Left colon (tissue), 1 donor: ENCODE data around the genes DTX3 and MARCHF9.

- PRO-cap: no peak
Measured at GRCh38 chr12:57259209-57260092, 8.5 kb upstream of the STAC3 start.

DNA sequence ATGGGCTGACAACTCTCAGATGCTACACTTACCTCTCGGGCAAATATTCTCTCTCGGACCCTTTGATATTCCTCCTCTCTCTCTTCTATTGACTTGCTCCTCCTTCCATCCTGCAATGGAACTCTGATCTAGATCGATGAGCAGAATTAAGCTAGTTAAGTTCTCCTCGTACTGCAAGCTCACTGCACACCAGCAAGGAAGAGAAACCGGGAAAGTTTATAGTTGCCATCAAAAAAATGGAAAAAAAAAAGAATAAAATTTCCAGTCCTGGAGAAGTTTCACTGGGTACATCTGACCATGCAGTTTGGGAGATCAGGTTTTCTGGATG is 41.5 kb upstream of the STAC3 start:
- PRO-cap: no peak

- PRO-cap: no peak
Measured at GRCh38 chr12:57295240-57295906, 44.4 kb upstream of the STAC3 start.

DNA sequence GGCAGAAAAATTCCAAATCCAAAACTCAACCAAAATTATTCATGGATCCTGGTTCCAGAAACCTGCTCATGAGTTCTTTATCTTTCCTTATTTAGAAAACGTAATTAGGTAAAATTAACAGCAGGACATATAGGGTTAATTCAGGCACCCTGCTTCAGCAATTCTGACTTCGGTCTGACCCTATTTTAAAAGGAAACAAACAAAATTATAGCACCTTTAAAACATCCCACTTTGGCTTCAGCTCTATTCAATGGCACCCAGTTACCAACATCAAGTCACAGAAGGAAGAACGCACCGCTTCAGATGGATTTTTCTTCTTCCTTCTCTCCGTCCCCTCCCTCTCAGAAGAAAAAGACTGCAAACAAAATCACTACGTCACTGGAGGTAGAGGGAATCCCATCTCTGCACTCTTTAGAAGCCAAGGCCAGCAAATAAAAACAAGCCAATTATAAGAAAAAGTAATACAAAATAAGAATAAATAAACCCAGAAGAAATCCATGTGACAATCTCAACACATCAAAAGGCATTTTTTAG is 89.7 kb downstream of the R3HDM2 start:
- PRO-cap: no peak

- PRO-cap: no peak
Measured at GRCh38 chr12:57357520-57358033, 73.3 kb downstream of the R3HDM2 start.

DNA sequence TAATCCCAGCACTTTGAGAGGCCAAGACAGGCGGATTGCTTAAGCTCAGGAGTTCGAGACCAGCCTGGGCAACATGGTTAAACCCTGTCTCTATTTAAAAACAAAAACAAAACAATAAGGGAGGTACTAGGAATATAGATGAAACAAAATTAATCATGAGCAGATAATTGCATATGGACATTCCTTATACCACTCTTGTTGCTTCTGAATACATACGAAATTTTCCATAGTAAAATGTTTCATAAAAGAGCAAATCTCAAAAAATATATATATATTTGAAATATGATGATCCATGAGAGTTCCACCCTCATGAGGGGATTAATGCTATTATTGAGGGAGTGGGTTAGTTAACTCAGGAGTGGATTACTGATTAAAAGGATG is 22.4 kb downstream of the R3HDM2 start:
- PRO-cap: no peak

DNA sequence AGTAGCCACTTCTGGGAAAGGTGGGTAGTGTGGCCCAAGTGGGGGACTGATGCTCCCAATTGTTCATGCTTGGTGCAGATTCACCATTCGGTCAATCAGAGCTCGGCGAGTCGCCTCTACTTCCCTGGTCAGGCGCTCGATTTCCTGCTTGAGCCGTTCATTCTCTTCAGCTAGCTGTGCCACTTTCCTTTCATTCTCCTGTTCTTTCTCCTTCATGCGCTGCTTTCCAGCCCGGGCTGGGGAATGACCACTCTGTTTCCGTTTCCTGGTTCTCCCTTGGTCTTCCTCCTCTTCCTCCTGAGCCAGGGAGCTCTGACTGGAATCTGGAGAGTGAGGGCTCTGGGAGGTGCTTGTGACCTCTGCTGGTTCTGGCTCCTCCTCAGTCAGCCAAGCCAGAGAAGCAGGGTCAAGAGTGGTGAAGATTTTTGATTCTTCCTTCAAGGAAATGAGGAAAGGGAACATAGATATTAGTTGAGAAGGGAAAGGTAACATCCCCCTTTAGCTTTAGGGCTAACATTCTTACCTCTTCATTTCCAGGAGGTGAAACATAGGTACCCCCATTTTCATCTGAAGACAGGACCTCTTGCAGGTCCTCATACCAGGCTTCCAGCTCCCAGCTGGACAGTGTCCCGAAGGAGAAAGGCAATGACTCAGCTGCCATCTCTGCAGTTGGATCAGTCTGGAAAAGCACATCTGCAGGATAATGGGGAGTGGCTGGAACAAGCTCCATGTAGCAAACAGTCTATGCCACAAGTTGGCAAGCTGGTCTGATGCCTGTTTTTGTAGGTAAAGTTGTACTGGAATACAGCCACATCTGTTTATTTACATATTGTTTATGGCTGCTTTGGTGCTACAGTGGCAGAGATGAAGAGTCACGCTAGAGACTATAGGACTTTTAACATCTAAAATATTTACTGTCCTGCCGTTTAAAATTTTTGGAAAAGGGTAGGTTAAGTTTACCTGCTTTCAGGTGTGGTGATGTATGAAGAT is 3.3 kb downstream of the DDIT3 start:
- PRO-cap: no peak

DNA sequence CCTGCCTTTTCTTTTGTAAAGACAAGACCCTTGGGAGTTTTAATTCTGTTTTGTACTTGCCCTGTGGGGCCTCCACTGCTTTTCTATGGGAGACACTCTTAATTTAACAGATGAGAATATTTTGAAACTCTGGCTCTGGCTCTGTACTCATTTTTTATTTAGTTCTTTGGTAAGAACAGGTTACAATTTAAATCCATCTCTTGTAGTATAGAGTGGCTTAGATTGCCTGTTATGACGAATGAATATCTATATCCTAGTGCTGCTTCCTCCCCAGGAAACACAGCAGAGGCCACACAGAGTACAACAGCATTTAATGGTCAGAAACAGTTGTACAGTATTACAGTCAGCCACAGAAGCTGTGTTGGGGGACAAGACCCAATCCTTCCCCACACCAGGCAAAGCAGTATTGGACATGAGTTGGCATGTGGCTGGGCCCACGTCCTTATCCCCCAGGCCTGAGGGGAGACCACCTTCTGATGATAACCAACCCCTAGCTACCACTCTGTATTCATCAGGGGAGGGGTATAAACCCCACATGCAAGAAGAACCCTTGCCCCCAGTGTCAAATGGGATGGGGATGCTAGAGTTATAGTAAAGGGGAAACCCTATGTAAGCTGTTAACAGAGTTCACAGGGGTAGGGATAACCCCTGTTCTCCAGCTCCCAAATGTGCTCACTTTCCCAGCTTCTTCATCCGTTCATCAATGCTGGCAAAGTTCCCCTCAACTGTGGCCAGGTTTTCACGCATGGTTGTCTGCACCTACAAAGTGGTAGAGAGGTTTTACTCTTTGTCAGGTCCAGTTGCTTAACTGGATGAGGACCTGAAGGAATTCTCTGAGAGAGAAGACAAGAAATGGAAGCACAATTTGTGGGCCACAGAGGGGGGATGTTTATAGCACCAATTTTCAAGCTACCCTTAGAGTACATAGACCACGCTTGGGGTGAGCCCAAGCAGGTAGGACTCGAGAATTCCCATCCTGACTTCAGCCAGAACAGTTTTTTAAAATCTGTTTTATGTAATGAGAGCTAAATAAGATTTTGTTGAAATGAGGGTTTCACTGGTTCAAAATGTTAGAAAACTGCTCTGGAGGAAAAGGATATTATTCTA is 7.7 kb downstream of the MBD6 start:
- PRO-cap: unidirectional peak, plus-strand start at position 626 of the sequence

- PRO-cap: no peak
Measured at GRCh38 chr12:57575916-57576452, 15.0 kb upstream of the PIP4K2C start.

GRCh38 chr12:57604310-57604964 is at the start of gene DTX3:
Gene DTX3 (plus strand): TSS chr12:57604824.
- PRO-cap: no peak

DNA sequence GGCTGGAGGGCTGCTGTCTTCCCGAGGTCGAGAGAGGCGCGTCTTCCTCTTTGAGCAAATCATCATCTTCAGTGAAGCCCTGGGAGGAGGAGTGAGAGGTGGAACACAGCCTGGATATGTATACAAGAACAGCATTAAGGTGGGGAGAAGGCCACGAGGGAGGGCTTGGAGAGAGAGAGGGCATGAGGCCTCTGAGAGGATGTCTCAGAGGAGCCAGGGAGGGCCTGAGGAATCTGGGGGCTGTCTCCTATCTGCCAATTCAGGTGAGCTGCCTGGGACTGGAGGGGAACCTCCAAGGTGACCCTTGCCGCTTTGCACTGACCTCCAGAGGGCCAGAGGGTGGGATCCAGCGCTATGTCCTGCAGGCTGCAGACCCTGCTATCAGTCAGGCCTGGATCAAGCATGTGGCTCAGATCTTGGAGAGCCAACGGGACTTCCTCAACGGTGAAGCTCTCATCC is 4.4 kb downstream of the ARHGEF25 start:
- PRO-cap: no peak

DNA sequence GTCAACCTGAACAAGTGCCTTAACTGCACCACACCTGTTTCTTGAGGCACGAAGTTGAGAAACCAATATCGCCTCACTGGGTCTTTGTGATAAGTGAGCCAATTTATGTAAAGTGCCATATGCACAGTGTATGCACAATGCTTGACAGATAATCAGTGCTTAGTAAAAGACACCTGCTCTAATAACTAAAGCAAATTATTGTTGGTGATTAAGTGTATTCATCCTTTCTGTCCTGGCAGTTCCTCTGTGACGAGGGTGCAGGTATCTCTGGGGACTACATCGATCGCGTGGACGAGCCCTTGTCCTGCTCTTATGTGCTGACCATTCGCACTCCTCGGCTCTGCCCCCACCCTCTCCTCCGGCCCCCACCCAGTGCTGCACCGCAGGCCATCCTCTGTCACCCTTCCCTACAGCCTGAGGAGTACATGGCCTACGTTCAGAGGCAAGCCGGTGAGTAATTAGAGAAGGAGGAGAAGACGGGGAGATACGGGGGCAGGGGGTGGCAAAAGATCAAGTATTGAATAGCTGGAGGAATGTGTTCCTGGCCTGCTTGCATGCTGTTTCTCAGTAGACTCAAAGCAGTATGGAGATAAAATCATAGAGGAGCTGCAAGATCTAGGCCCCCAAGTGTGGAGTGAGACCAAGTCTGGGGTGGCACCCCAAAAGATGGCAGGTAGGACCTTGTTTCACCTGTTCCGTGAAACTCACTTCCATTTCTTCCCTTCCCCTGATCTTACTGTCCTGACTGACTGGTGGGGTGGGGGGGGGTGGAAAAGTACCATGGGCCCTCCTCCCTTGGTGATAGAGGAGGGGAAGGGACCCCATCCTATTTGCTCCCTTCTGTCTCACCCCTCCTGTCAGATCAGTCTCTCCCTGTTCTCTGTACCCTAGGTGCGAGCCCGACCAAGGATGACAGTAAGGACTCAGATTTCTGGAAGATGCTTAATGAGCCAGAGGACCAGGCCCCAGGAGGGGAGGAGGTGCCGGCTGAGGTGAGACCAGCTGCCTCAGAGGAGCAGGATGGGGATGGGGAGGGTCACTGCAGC is 21.9 kb downstream of the OS9 start:
- PRO-cap: no peak

GRCh38 chr12:57735700-57736918 is 2.4 kb downstream of the AGAP2 start:
- PRO-cap: no peak

DNA sequence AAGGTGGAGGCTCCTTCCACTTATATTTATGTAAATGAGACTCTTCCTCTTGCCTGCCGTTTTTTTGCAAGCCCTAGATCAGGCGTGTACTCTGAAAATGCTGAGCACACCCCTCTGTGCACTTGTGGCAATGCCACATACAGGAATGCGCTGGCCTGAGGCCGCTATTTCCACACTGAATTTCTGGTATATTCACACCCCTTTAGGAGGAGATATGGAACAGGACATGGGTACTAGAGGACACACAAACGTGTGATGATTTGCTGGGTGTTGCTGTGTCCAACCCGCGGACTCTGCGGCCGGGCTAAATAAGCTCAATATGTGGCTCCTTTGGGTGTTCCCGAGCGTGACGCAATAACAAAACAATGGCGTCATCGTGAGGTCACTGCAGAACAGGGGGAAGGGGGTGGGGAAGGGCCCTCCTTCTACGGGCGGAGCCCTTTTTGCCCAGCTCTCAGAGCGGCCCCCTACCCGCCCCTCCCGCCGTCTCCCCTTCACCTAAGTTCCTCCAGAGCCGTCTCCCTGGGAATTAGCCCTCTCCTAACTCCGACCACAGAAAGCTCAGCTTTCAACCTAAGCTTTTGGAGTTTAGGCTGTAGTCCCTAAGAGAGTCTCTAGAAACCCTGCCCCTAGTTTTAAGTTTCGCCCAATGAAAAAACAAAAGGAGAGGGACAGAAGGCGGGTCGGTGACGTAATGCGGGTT is 438 bp upstream of the TSPAN31 start:
- PRO-cap: bidirectional peak, plus-strand start at position 401 of the sequence, minus-strand start at position 295 of the sequence; bidirectional peak, plus-strand start outside the sequence, minus-strand start at position 551 of the sequence

GRCh38 chr12:57745952-57746928 is 1.4 kb downstream of the TSPAN31 start:
- PRO-cap: no peak

DNA sequence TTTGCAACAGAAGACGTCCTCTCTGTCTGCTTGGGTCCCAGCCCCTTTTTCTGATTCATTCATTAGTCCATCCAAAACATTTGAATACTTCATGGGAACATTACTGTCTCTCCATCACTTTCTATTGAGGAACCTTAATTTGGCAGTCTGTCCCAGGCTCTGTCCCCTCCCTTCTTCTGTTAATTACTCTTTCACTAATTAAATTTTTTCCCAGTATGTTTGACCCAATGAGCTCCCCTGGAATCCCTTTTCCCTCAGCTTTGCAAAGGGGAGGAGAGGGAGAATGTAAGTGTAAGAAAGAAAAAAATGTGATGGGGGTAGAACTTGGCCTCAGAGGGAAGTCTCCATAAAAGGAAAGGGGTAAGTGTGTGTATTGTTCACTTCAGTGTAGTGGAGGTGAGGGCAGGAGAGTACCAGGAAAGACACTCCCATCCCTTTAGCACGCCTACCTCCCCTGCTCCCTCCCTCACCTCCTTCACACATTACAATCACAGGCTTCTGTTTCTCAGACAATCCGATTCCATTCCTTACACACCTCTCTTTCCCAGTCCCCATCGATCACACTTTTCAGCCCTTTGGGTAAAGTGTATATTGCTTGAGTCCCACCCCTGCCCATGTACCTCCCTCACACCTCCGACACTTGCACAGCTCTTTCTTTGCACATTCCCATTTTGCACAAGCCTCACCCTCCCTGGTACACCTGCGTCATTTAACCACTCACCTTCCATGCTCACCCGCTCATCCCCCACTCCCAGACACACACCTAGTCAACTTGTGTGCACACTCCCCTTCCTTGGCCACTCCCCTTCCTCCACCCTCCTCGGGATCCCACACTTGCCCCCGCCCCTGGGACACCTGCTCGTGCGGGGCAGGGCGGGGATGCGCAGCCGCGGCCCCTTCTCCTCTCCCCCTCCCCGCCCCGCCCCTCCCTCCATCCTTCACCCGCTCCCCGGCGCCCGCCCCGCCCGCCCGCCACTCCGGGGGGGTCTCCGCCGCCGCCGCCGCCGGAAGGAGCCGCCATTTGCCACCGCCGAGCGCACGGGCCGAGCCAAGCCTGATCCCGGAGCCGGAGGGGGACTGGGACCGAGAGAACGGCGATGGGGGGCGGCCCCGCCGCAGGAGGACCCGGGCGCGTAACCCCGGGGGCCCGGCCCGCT is at the start of gene MARCHF9:
TSS of gene MARCHF9 (plus strand) at position 1,013 of the 1,157 bp plus-strand sequence.
- PRO-cap: bidirectional peak, plus-strand start at position 862 of the sequence, minus-strand start at position 757 of the sequence

- PRO-cap: no peak
Measured at GRCh38 chr12:57771414-57771970, 413 bp downstream of the METTL1 start.

GRCh38 chr12:57824256-57824761 is 5.8 kb upstream of the AVIL start:
- PRO-cap: no peak

DNA sequence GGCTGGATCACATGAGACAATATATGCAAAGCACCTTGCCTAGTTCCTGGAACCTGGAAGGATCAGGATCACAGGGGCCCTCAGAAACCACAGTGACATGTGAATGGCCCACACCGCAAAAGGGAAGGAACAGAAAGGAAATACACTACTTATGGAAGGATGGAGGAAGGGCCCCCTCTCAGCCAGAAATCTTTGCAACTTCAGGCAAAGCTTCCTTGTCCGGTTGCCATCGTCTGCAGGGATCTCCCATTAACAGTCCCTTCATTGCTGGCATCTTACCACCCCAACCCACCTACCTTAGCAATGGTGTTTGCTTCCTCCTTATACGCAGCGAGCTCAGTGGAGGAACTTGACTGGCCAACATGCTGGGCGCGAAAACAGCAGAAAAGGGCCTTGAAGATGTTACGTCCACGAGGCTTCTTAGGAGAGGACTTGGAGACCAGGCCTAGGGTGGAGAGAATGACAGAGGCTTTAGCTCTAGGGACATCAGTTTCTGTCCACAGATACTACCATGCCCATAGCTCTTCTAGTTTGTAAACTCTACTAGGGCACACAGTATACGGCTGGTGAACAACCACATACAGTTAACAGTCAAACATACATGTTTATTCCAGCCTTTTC is 10.7 kb upstream of the AVIL start:
- PRO-cap: no peak

DNA sequence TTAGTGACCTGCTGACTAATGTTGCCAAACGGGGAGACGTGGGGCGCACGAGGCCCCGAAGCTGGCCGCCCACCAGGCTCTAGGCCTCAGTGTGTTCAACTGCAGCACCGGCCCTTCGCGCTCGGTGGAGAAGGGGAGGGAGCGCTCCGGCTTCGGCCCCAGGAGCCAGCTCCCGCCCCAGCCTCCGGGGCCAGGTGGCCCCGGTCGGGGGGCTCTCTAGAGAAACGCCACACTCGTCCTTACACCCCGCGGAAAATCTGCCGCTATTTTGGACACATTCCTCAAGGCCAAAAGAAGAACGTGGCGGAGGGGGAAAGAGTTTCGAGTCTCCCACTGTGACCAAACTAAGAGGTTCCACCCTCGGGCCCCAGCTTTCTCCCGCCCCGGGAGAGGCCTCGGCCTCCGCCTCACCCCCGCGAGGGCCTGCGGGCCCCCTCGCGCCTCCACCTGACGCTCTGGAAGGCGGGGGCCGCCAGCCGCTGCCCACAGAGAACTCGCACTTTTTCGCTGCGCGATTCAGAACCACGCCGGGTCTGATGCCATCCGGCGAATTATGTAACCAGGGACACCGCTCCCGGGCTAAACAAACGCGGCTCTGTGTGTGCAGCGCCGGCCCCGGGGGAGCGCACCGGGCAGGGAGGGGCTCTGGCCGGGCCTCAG is 1.4 kb downstream of the CTDSP2 start:
- PRO-cap: bidirectional peak, plus-strand start at position 586 of the sequence, minus-strand start at position 496 of the sequence